ENCODE data around the gene L3MBTL3.

- PRO-cap: no peak
Observed at GRCh38 chr6:127464004-127464624, 4.9 kb upstream of the KIAA0408 start.

GRCh38 chr6:127922054-127922405, 21.2 kb upstream of the THEMIS start:
- PRO-cap: no peak

- PRO-cap: no peak
Observed at GRCh38 chr6:128313870-128314918, 206.2 kb downstream of the PTPRK start.

DNA sequence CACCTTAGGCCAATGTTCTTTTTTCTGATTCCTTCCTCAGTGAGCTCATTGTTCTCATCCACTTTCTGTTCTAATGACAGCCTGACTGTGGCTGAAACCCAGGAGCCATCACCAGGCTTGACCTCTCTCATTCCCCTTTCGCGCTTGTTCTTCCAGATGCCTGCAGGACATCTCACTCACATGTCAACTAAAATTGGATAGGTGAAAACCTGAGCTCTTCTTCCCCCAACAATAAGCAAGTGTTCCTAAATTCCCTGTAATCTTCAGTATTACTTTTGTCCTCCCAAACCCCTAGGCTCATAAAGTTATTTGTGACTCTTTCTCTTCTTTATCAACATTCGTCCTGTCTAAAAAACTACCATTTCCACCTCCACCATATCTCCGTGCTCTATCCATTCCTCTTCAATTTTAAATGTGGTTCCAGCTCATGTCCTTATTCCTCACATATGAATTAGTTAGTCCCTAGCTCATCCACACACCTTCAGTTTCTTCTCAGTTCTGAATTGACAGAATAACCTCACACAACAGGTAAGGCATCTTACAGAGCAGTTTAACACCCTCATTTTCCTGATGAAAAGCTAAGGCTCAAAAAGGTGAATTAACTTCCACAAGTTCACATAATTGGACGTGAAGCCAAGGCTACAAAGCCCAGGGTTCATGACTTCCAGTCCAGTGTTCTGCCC, 40.2 kb downstream of the PTPRK start:
- PRO-cap: no peak

DNA sequence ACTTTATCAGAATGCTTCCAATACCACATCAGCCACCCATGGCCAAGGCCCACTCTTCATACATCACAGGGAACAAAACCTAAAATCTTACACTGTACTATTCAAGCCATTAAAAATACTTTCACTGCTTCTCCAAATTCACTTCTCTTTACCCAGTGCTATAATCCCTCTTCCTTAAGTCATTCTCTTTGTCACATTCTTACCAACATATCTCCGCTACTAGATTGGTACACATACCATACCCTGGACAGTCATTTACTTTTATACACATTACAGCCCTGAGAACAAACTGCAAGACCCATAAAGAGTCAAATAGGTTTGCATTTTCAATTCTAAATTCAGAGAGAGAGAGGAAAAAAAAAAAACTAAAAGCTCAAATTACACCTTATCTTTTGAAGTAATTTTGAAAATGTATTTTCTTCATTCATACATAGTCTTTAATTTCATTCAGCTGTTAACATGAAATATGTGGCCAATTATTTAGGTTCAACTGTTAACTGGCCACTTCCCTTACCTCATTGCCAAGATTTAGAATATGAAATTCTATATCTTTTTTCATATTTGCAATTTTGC, 39.5 kb downstream of the PTPRK start:
- PRO-cap: no peak

DNA sequence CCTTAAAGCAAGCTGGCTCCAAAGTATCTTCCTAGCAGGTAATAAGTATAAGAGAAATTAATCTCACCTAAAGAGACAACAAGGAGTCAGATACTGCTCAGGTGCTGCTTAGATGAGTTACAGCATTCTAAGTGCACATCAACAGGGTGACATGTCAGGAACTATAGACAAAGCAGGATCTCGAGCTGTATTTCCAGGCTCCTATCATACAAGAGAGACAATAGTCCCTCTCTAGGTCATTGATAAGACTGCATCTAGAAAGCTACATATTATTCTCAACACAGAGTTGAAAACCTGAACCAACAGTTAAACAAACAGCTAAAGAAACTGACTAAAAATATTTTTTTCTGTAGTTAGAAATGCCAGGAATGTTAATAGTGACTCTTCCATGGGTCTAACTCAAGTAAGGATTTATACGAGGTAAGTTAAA, 3.9 kb downstream of the PTPRK start:
- PRO-cap: no peak

GRCh38 chr6:128518299-128518971, 2.0 kb downstream of the PTPRK start:
- PRO-cap: no peak

DNA sequence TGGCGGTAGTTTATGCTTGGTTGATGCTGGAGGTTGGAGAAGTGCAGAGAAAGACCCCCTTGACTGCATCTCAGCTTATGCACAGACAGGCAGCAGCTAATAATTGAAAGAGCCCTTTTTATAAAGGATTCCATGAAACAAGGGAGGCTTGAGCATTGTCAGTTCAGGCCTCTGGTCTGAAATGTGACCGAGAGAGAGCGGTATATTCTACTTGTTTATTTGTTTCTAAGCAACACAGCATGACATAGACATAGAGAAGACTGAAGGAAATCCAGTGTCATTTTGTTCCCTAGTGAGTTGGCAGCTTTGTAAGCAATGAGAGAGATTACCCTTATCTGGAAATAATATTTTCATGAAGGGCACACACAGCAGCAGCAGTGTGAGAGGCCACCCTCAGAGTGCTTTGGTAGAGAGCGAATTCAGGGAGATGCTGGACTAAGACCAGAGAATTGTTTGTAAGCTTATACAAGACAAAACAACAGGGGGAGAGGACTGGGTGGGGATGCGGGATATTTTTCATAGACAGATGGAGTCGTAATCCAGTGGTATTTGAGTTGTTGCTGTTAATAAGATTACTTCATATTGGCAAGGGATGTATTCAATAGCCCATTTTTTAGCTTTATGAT, 34.6 kb upstream of the LAMA2 start:
- PRO-cap: no peak

DNA sequence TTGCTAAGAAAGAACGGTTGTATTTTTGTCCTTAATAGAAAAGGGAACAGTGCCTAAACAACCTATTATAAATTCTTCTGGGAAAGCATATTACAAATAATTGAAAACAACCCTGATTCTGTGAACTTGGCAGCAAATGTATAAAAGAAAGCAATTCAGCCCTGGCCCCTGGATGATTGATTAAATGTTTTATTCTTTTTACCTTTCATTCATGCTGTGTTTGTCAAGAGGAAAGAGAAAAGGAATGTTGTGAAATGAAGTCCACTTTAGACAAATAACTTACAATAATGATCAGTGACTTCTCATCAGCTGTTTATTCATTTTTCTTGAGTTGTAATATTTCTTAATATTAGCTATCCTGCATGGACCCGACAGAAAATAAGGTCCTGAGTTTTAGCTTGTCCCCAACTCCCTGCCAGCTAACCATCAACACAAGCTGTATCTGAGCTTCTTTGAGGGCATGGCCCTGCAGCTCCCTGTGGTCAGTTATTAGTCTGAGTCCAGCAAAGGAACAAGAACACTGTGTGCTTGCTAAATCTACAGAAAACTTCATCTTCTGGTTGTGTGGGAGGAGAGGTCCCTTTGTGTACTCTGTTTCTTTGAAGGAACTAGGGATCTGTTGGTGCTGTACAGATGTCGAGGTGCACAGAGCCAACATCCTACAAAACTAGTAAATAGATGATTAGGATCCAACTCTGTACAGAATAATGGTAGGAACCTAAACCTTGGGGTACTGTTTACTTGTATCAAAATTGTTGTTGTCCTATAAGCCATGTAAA, 248.3 kb downstream of the LAMA2 start:
- PRO-cap: no peak

DNA sequence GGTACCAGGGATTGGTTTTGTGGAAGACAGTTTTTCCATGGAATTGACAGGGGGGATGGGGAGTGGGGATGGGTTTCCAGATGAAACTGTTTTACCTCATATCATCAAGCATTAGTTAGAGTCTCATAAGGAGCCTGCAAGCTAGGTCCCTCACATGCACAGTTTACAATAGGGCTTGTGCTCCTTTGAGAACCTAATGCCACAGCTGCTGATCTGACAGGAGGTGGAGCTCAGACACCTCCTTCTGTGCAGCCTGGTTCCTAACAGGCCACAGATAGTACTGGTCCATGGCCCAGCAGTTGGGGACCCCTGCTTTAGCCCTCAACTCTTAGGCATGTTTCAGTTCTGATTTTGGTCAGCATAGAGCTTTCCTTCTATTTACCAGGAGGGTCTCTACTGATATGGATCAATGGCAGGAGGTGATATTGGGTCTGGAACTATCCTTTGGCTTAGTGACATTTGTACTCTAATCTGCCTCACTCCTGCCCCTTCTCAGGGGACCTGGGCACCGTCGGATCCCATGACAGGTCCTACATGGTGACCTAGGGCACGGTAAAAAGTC, 251.6 kb downstream of the LAMA2 start:
- PRO-cap: no peak

- PRO-cap: no peak
Observed at GRCh38 chr6:129232550-129233187, 349.7 kb downstream of the LAMA2 start.

DNA sequence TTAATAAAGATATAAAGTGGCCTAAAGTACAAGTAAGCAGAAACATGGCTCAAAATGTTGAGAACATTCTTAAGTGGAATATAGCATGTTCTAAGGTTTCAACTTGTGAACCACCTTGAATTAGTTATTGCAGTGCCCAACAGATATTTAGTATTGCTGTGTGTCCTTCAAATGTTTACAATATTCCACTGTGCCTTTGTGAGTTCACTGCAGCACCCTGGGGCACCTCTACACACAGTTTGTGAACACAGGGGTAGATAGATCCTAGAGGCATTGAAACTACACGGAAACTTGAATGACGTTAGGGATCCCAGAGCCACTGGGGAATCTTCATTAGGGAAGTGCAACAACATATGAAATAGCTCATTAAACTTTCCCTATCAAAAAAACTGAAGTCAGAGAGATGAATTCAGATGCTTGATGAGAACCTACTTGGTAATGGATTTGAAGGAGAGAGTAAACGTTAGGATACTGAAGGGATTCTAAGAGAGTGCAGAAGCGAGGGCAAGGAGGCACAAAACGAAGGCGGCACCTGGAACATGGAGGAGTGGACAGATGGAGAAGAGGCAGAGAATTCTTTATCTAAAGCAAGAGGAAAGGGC, 363.4 kb downstream of the LAMA2 start:
- PRO-cap: no peak

GRCh38 chr6:129500828-129501306, 209.1 kb downstream of the ARHGAP18 start:
- PRO-cap: no peak

- PRO-cap: no peak
Observed at GRCh38 chr6:129683745-129684559, 26.0 kb downstream of the ARHGAP18 start.

DNA sequence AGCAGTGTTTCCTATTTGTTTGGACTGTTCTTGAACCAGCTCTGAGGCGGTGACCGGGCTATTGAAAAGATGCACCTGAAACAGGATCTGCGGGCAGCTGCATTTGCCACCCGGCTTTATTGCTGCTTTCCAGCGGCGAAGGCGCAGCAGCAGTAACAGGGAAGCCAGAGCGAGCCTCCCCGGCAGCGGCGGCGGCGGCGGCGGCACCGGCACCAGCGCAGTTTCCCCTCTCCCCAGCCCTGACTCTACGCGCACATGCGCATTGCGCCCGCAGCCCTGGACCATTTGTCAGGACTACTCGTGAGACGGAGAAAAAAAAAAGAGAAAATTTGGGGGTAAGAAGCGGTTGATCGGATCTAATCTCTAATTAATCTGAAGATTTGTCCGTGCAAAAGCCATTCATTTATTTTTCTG, at the start of gene L3MBTL3:
TSS of gene L3MBTL3 (plus strand) at position 252 of the 414 bp plus-strand sequence.
- PRO-cap: bidirectional peak, plus-strand start outside the sequence, minus-strand start at position 154 of the sequence

GRCh38 chr6:130018744-130019284, 433 bp downstream of the L3MBTL3 start:
- PRO-cap: bidirectional peak, plus-strand start at chr6:130018805, minus-strand start at chr6:130018483; bidirectional peak, plus-strand start at chr6:130019078, minus-strand start at chr6:130018956

GRCh38 chr6:130019285-130019742, 933 bp downstream of the L3MBTL3 start:
- PRO-cap: bidirectional peak, plus-strand start at chr6:130019408, minus-strand start at chr6:130019400; bidirectional peak, plus-strand start at chr6:130019524, minus-strand start at chr6:130019568; bidirectional peak, plus-strand start at chr6:130019863, minus-strand start at chr6:130019711

GRCh38 chr6:130019743-130019902, 1.2 kb downstream of the L3MBTL3 start:
- PRO-cap: bidirectional peak, plus-strand start at chr6:130019863, minus-strand start at chr6:130019711

DNA sequence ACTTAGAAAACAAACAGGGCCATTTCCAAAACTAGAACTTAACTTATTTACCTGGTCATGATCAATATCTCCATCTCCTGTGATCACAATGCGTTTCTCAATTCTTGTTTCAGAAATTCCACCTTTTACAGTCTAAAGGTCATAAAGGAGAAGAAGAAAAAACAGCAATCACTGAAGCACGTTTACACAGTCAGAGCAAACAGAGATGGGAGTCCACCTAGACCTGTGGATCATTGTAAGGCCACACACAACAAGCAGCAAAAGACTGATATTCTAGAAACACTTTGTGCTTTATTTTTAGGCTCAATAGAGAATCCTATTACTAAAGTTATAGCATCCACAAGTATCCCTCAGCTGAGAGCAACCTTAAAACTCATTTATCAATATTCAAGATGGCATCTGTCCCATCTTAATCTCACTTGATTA, 36.4 kb downstream of the SMLR1 start:
- PRO-cap: no peak

DNA sequence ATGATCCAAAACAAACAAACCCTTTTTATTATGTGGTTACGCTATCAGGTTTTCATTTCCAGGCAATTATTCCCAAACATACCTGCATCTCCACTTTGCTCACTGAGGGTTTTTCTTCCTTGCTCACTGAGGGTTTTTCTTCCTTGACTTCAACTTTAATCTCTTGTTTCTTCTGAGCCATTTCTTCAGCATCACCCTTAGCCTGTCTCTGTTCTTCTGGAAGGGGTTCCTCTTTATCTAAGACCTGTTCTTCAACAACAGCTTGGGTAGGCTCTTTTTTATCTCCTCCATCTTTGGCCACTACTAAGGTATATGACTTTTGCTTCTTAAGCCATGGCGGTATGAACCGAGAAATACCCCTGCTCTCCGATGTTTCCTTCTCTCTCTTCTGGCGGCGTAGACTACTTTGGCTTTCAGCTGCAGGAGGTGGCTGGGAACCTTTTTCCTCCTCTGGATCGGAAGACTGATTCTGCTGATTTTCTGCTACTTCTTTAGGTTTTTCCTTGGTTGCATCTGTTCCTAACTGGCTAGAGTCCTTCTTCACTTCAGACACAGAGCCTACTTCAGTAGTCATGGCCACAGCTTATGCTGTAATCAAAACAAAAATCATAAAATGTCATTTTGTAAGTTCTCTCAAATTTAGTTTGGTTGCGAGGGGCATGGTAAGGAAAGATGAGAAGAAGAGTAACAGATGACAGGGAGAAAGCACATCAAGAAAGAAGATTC, 107.0 kb downstream of the EPB41L2 start:
- PRO-cap: no peak